ENCODE results near the gene USH2A.

- PRO-cap, result bidirectional peak, plus-strand start at chr1:214030046, minus-strand start at chr1:214029945
- RAMPAGE, long total RNA, 2 experiments, result no peak in any of the 2 experiments
Observed at GRCh38 chr1:214029802-214030425, 42.1 kb downstream of the PROX1 start.

GRCh38 chr1:214076538-214077048 is 88.8 kb downstream of the PROX1 start:
- PRO-cap, result no peak
- RAMPAGE, long total RNA, 2 experiments, result no peak in any of the 2 experiments

GRCh38 chr1:214517017-214517847 is 34.2 kb downstream of the PTPN14 start:
- PRO-cap, result no peak
- RAMPAGE, long total RNA, 2 experiments, result no peak in any of the 2 experiments

- PRO-cap, result unidirectional peak, plus-strand start at chr1:214549226
- RAMPAGE, long total RNA, 2 experiments, result no peak in any of the 2 experiments
Observed at GRCh38 chr1:214548858-214549430, 2.5 kb downstream of the PTPN14 start.

- PRO-cap, result bidirectional peak, plus-strand start at chr1:214551111, minus-strand start at chr1:214550945
- RAMPAGE, long total RNA, 2 experiments, result no peak in any of the 2 experiments
Observed at GRCh38 chr1:214550904-214551168, 566 bp downstream of the PTPN14 start.

- PRO-cap, result no peak
- RAMPAGE, long total RNA, 2 experiments, result no peak in any of the 2 experiments
Observed at GRCh38 chr1:214641666-214642313, 38.8 kb downstream of the CENPF start.

GRCh38 chr1:215023407-215023886 is 59.1 kb upstream of the KCNK2 start:
- PRO-cap, result no peak
- RAMPAGE, long total RNA, 2 experiments, result no peak in any of the 2 experiments

DNA sequence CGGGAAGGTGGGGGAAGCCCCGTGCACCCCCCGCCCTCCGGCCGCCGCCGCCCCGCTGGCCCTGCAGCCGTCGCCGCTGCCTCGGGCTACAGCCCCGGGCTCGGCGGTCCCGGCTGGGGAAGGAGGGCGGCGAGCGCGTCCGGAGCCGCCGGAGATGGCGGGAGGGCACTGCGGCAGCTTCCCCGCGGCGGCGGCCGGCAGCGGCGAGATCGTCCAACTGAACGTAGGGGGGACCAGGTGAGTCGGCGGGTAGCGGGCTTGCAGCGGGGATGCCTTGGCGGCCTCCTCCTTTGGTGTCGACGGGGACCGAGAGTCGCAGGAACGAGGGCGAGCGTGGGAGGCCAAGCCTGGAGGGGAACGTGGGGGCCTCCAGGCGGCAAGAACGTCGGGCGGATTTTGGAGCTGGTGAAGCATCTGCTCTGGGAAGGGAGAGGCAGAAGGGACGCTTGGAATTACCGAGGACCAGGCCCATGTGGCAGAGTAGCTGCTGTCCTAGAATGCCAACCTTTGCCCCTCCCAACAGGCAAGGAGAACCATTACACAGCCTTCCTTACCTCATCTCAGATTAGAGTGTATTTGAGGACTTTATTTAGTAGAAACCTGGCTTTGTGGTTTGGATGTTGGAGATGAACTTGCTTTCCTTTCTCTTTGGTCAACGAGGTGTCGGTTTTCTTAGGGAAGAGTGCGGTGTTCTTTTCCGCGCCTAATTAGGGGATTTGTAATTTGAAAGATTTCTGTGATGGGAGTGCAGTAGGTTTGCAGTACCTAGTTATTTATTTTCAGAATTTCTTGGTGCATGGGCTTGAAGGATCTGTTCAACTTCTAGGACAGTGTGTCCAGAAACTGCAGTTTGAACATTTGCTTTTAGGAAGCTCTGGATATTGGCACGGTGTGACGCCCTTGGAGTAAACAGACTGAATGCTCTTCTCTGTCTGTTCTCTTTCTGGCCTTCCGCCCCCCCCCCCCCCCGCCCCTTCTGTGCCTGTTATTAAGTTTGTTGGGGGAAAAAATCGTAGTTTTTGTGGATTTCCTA is 744 bp downstream of the KCTD3 start:
- PRO-cap, result bidirectional peak, plus-strand start at position 413 of the sequence, minus-strand start at position 398 of the sequence; bidirectional peak, plus-strand start outside the sequence, minus-strand start at position 852 of the sequence
- RAMPAGE, long total RNA, 2 experiments, result no peak in any of the 2 experiments

DNA sequence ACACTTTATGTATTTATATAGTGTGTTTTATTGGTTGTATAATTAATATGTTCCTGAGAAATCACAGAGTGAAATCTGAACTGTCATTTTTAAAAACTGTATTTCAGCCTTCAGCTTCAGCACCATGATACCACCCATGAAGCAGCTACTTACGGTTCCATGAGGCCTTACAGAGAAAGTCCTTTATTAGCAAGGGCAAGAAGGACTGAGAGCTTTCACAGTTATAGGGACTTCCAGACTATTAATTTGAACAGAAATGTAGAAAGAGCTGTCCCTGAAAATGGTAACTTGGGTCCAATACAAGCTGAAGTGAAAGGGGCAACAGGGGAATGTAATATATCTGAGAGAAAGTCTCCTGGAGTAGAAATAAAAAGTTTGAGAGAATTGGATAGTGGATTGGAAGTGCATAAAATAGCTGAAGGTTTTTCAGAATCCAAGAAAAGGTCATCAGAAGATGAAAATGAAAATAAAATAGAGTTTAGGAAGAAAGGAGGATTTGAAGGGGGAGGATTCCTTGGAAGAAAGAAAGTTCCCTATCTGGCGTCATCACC is 52.9 kb downstream of the KCTD3 start:
- PRO-cap, result no peak
- RAMPAGE, long total RNA, 2 experiments, result no peak in any of the 2 experiments

- PRO-cap, result no peak
- RAMPAGE, long total RNA, 2 experiments, result no peak in any of the 2 experiments
Observed at GRCh38 chr1:216423184-216423602, at the start of gene USH2A. TSS of gene USH2A (minus strand) at chr1:216423448.

DNA sequence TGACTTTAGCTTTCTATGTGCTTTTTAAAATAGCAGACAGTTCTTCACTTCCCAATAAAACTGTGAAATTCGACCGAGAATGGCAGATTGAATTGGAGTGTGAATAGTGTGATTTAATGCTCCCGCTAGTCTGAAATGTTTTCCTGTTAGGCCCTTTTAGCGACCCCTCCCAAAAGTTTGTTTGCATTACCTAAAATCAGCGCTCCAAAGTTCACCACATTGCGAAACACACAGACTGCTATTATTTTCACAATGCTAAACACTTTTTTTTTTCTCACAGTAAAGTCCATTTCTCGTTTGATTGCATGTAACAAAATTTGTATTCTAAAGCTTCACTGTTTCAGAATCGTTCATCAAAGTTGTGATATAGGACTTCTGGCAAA is 76.3 kb upstream of the USH2A start:
- PRO-cap, result no peak
- RAMPAGE, long total RNA, 2 experiments, result no peak in any of the 2 experiments

- PRO-cap, result unidirectional peak, minus-strand start at chr1:216815735
- RAMPAGE, long total RNA, 2 experiments, result no peak in any of the 2 experiments
Observed at GRCh38 chr1:216815379-216816255, 92.4 kb upstream of the ESRRG start.

DNA sequence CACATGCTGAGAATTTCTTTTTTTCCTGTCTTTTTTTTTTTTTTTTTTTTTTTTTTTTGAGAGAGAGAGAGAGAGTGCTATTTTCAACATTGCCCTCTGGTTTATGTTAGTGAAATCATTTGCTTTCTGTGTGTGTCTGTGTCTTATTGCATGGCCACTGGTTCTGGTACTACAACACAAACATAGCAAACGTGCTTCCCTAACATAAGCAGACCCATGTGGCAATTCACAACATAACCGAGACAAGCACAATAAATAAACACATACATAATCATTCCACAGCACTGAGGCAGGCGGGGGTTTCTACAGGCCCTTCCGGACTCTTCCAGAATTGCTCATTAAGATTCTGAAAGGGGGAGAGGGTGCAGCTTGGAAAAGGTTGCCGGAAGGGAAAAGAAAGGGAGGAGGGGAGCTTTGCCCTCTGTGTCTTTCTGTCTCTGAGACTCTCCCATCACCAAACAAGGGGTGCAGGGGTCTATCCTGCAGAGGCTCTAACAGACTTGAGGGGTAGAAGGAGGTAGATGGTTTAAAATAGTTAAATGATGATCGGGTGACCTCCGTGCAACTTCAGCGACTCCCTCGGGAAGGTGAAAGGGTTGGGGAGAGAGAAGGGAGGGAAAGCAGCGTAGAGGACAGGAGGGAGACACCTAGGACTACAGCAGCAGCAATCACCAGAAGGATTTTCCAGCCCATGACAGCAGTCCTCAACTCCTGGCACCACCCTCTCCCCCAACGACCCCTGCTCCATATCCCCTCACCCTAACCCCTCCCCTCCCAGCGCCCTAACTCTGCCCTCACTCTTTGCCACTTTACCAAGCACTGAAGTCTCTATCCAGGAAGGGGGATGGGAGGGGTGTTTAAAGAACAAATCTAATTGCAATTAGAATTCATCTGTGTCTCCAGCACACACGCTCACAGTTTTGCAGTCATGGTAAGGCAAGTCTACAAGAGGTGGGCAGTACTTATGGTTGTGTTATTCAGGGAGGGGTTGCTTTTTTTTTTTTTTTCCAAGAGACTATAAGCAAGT is 365.5 kb upstream of the ESRRG start:
- PRO-cap, result no peak
- RAMPAGE, long total RNA, 2 experiments, result no peak in any of the 2 experiments

DNA sequence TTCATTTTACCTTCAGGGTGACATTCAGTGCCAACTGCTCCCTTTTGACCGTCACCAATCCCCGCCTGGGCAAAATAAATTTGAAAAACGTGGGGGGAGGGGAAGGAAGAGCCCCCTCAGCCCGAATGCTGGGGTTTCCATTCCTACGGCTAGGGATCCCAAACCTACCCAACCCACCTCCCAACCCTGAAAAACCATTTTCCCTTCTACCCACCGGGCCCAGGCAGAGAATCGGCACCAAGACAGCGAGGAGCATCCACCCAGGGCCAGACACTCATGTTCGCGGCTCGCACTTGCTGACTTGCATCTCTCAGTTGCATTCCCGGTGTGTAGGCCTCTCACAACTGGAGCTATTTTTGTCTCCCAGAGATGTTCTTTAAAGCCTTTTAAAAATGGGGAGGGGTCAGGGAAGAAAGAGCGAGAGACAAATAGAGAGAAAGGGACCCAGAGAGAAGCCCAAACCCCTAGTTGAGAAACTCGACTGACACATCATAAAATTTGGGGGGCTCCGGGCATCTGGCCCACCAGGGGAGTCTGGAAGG is 367.1 kb upstream of the ESRRG start:
- PRO-cap, result unidirectional peak, minus-strand start at position 303 of the sequence
- RAMPAGE, long total RNA, 2 experiments, result start-site peak on the minus strand in 1 of 2 experiments, centred at position 327 of the sequence, 11 reads per replicate

DNA sequence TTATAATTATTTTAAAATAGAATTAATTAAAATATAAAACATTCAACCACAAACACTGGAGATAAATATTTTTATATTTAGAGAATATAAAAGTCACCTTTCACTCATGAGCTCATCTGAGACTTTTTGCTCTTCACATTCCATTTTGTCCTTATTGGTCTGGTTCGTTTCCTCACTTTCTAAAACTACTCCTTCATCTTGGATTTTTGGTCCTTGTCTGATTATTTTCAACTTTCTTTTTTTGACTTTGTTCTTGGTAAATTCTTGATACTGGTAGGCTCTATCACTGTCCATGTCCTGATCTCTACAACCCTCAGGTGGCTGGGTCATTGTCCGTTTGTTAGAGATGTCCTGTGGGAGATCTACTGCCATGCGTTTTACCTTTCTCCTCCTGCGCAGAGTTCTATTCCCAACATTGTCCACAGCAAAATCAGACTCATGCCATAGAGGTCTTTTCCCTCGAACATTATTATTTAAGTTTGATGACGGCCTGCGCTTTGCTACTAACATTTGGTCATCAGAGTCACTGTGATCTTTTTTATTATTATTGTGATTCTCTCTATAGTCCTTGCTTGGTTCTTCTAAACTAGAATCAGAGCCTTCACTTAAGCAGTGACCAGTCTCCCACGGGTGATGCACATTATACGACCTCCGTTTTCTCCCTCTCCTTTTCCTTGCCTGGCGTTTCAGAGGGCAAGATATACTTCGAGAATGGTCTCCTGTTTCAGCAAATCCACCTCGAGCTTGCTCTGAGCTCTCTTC is 11.0 kb downstream of the GPATCH2 start:
- PRO-cap, result no peak
- RAMPAGE, long total RNA, 2 experiments, result no peak in any of the 2 experiments

- PRO-cap, result no peak
- RAMPAGE, long total RNA, 2 experiments, result no peak in any of the 2 experiments
Observed at GRCh38 chr1:218302088-218302759, 17.1 kb downstream of the RRP15 start.

- PRO-cap, result unidirectional peak, plus-strand start at chr1:218346735; bidirectional peak, plus-strand start at chr1:218346937, minus-strand start at chr1:218346763; bidirectional peak, plus-strand start at chr1:218347316, minus-strand start at chr1:218347053
- RAMPAGE, long total RNA, 2 experiments, result start-site peak on the plus strand in 1 of 2 experiments, at chr1:218346723-218346979 at its widest, 28 reads per replicate
Observed at GRCh38 chr1:218346557-218347210, 1.5 kb downstream of the TGFB2 start.

DNA sequence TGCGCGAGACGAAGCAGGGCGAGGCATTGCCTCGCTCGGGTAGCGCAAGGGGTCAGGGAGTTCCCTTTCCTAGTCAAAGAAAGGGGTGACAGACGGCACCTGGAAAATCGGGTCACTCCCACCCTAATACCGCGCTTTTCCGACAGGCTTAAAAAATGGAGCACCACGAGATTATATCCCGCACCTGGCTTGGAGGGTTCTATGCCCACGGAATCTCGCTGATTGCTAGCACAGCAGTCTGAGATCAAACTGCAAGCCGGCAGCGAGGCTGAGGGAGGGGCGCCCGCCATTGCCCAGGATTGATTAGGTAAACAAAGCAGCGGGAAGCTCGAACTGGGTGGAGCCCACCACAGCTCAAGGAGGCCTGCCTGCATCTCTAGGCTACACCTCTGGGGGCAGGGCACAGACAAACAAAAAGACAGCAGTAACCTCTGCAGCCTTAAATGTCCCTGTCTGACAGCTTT is 88.8 kb downstream of the SLC30A10 start:
- PRO-cap, result no peak
- RAMPAGE, long total RNA, 2 experiments, result no peak in any of the 2 experiments

GRCh38 chr1:220018852-220019331 is 27.4 kb downstream of the EPRS1 start:
- PRO-cap, result no peak
- RAMPAGE, long total RNA, 2 experiments, result no peak in any of the 2 experiments

DNA sequence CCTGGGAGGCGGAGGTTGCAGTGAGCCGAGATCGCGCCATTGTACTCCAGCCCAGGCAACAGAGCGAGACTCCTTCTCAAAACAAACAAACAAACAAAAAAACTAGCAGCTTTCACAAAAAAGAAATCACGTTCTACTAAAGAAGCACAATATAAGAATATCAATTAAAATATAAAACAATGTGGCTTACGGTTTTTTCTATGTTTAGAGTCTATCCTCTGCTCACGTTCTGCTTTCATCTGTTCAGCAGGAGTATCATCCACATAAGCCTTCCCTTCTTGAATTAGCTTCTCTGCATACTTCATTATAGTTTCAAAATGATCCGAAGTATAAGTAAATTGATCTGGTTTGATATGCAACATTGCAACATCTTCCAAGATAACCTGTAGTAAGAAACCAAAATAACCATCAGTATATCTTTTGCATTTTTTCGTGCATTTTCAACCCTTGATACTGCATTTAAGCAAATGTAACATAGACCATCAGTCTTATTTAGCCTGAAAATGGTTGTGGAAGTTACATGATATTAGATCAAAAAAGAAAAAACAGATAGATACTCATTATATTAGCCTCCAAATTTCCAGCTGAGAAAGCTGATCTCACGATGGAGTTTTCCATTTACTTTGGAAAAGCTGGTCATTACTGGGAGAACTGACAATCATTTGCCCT is 22.1 kb downstream of the EPRS1 start:
- PRO-cap, result no peak
- RAMPAGE, long total RNA, 2 experiments, result no peak in any of the 2 experiments